Breast (tissue), 4 donors: ENCODE results near the genes EHD2, TPRX1, TPRX2, SYNGR4 and KDELR1.

DNA sequence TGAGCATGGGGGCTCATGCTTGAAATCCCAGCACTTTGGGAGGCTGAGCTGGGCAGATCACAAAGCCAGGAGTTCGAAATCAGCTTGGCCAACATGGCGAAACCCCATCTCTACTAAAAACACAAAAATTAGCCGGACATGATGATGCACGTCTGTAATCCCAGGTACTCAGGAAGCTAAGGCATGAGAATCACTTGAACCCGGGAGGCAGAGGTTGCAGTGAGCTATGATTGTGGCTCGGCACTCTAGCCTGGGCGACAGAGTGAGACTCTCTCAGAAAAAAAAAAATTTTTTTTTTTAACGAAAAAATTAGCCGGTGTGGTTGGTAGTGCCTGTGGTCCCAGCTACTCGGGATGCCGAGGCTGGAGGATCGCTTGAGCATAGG is 8.9 kb upstream of the C5AR2 start:
- PRO-cap, 3 experiments = no peak in any of the 3 experiments
- RRBS = 90% methylated on average over 2 of the region's 12 CpGs

DNA sequence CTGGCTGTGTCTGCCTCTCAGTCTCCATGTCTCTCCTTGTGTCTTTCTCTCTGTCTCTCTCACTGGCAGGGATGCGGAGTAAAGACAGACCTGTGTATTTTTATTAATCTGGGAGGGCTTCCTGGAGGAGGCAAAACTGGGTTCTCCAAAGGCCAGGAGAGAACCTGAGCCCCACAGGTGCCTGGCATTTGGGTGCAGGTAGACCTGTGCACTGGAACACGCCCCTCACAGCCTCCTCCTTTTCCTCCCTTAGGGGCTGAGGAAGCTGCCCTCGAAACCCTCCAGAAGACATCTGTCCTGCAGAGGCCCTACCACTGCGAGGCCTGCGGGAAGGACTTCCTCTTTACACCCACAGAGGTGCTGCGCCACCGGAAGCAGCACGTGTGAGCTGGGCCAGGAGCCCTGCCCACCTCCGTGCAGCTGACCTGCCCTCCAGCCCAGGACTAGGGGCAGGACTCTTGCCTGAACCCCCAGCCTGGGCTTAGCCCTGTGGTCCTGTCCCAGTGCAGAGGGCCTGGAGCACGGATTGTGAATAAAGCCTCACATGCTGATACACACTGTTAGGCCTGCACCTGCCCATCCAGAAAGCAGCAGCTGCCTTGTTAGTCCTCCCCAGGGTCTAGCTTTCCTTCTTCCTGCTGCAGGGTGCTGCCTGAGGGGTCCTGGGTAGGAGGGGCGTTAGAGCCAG is 32.8 kb downstream of the DHX34 start:
- PRO-cap, 3 experiments = no peak in any of the 3 experiments
- RRBS = no CpG with 5 or more reads among the region's 11 CpGs

DNA sequence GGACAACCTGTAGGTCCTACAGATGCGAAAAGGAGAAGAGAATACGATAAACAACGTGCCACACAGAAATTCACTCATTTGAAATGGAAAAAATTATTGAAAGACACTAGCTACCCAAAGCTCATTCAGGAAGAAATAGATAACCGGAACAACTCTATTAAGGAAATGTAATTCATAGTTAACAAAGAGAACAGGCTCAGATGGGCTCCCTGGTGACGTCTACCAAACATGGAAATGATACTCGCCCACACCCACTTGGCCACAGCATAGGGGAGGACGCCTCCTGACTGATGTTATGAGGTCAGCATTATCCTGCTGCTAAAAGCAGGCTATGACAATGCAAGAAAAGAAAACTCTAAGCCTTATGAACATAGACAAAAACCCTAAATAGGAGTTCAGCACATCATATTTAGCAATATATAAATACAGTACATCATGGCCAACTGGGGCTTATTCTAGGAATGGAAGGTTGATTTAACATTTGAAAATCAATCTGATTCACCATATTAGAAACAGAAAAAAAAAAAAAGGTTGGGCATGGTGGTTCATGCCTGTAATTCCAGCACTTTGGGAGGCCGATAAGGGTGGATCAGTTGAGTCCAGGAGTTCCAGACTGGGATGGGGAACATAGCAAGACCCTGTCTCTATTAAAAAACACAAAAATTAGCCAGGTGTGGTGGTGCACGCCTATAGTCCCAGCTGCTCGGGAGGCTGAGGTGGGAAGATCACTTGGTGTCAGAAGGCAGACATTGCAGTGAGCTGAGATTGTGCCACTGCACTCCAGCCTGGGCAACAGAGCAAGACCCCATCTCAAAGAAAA is 34.4 kb downstream of the DHX34 start:
- PRO-cap, 3 experiments = no peak in any of the 3 experiments
- RRBS = no CpG with 5 or more reads among the region's 10 CpGs

GRCh38 chr19:47405996-47406442 is 13.3 kb downstream of the MEIS3 start:
- PRO-cap, 3 experiments = no peak in any of the 3 experiments
- RRBS = no CpG with 5 or more reads among the region's 5 CpGs

- PRO-cap, 3 experiments = no peak in any of the 3 experiments
- RRBS = 14% methylated on average over 1 of the region's 9 CpGs
Measured at GRCh38 chr19:47420157-47420718, 911 bp upstream of the MEIS3 start.

GRCh38 chr19:47658577-47659338 is 49.8 kb downstream of the BICRA start:
- PRO-cap, 3 experiments = no peak in any of the 3 experiments
- RRBS = no CpG with 5 or more reads among the region's 19 CpGs

GRCh38 chr19:47702379-47703433 is 10.5 kb upstream of the EHD2 start:
- PRO-cap, 3 experiments = no peak in any of the 3 experiments
- RRBS = 77% methylated on average over 19 of the region's 45 CpGs

DNA sequence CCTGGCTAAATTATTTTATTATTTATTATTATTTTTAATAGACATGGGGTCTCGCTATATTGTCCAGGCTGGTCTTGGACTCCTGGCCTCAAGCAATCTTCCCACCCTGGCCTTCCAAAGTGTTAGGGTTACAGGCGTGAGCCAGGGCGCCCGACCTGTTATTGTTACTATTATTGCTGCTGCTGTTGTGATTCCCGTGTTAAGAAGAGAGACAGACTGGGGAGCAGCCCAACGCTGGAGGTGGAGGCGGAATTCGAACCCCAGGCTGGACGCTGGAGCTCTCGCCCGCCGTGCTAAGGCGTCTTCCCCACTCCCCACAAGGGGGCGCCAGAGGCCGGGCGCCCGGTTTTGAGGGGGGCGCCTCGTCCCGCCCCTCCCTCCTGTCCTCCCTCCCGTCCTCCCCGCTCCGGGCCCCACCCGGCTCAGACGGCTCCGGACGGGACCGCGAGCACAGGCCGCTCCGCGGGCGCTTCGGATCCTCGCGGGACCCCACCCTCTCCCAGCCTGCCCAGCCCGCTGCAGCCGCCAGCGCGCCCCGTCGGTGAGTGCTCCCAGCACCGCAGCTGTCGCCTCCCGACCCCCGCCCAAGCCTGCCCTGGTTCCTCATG is at the start of gene EHD2:
Gene EHD2, plus strand, starts transcription at position 425 of the 608 bp plus-strand sequence.
- PRO-cap, 3 experiments = peak in 3 of 3 experiments; most common plus-strand start position 425 of the sequence (in 3)
- RRBS = 2% methylated on average over 7 of the region's 46 CpGs

- PRO-cap, 3 experiments = no peak in any of the 3 experiments
- RRBS = 84% methylated on average over 11 of the region's 29 CpGs
Measured at GRCh38 chr19:47756034-47756831, 10.9 kb downstream of the NOP53 start.

DNA sequence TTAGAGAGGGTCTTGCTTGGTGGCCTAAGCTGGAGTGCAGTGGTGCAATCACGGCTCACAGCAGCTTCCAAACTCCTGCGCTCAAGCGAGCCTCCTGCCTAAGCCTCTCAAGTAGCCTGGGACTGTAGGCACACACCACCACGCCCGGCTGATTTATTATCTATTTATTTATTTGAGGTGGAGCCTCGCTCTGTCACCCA is 1.0 kb upstream of the SELENOW start:
- PRO-cap, 3 experiments = no peak in any of the 3 experiments
- RRBS = no CpG with 5 or more reads among the region's 6 CpGs

- PRO-cap, 3 experiments = no peak in any of the 3 experiments
- RRBS = no CpG with 5 or more reads among the region's 6 CpGs
Measured at GRCh38 chr19:47804375-47804704, at the start of gene TPRX1. TPRX1 (minus strand) TSS chr19:47804551.

- PRO-cap, 3 experiments = no peak in any of the 3 experiments
- RRBS = no CpG with 5 or more reads among the region's 12 CpGs
Measured at GRCh38 chr19:47858786-47859438, at the start of gene TPRX2. TPRX2 (plus strand) TSS chr19:47859235.

DNA sequence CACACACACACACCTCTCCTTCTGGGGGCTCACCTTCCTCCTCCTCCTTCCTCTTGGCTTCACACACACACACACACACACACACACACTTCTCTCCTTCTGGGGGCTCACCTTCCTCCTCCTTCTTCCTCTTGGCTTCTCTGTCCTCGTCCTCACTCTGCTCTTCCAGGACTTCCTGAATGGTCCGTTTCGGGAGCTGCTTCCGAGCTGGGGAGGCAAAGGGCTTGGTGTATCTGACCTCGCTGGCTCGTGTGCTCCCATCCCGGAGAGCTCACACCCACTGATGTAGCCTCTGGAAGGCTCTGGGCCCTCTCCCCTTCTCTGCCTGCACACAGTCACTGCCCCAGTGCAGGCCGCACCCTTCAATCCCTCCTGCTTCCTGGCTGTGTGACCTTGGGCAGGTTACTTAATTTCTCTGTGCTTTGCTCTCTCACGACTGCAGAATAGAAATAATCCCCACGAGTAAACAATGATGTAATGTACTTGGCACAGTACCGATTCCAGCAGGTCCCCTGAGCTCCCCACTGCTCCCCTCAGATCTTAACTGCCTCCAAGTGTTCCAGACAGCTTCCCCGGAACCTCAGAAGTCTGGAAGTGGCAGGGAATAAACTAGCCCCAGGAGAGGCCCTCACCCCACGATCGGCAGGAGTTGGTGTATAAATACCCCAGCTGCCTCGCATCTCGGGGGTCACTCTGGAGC is 16.2 kb downstream of the LIG1 start:
- PRO-cap, 3 experiments = no peak in any of the 3 experiments
- RRBS = no CpG with 5 or more reads among the region's 16 CpGs

DNA sequence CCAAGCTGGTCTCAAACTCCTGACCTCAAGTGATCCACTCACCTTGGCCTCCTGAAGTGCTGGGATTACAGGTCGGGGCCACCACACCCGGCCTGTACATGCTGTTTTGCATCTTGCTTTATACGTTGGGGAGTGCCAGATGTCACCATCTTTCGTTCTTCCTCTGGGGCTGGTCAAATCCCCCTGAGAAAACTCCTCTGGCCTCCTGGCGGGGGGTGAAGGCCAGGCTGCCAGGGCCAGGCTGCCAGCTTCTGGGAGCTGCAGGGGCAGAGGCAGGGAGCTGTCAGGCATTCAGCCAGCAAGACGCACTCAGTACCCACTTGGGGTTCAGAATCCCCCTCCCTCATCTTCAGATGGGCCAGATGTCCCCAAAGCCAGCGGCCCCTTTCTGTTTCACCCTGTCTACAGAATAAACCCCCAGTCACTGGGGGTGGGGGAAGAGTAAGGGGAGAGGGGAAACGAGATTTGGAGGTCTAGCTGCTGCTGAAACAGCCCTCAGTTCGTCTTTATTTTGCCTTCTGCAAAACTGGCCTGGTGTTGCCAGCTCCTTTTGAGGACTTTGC is 16.1 kb downstream of the ZSWIM9 start:
- PRO-cap, 3 experiments = no peak in any of the 3 experiments
- RRBS = no CpG with 5 or more reads among the region's 9 CpGs

DNA sequence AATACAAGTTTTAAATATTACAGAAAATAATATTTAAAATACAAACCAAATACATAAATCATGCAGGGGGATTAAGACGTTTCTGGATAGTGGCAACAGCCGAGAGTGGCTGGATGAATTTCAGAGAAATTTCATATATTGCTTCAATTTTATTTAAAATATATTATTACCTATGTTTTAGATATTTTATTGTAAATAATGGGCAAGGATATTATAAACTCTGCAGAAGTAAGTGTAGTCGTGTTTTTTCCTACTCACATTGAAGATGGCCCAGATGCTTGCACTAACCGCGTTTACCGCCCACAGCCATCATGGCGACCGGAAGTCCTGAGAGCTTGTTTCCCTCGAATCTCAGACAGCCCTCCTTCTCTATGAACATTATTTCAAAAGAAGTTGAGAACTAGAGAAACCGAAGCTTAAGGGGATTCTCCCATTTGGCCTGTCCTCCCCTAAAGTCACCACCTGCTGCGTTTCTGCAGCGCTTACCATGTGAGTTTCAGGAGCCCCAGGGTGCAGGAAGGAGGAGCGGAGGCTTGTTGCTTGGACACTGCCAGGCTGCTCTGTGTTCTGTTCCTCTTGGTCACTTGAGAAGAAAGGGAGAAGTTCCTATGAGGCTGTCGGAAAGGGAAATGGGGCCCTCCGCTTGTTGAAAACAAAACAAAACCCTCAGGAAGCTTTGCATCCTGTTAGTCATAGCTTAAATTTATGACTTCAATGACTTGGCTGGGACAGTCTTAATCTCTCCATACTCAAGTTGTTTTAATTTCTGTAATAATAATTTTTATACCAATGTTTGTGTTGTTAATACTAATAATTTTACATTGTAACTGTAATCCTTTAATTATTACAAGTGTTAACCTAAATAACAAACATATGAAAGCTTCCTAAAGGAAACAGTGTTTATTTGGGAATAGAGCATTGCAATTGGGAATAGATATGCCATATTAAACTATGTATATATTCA is 6.2 kb downstream of the CARD8 start:
- PRO-cap, 3 experiments = peak in 2 of 3 experiments; most common minus-strand start position 549 of the sequence (in 2)
- RRBS = no CpG with 5 or more reads among the region's 15 CpGs

- PRO-cap, 3 experiments = no peak in any of the 3 experiments
- RRBS = no CpG with 5 or more reads among the region's 10 CpGs
Measured at GRCh38 chr19:48347865-48348642, 15.7 kb downstream of the TMEM143 start.

DNA sequence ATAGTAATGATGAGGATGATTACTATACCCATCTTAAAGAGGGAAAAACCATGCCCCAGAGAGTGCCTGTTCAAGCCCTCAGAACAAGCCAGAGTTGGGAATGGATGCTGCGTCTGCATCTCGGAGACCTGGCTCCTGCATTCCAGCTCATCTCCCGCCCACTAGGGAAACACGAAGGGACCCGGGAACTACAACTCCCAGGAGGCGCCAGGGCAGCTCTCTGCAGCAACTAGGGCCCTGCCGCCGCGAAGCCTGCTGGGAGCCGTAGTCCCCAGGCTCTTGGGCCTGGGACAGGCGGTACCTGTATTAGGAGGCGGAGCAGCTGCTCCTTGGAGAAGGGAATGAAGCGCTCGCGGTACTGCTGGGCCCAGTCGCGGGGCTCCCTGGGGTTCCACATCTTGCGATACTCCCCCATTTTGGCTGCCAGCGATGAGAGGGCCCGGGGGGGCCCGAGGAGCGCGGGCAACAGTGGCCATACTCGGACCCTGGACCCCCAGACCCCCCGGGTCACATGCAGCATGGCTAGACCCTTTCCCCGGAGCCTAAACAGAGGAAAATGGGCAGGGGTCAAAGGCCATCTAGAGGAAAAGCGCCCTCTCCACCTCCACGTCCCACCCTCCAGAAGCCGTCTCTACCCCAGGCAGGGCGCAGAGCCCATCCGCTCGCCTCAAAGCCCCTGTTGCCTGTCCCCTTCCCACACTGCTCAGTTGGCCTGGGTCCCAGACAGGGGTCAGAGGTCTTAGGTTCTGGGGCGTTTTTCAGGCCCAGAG is 565 bp downstream of the TMEM143 start:
- PRO-cap, 3 experiments = peak in 3 of 3 experiments; most common plus-strand start position 309 of the sequence (in 2)
- RRBS = 2% methylated on average over 6 of the region's 33 CpGs

GRCh38 chr19:48363760-48364714 is at the start of gene SYNGR4:
SYNGR4 (plus strand) TSS chr19:48364367.
- PRO-cap, 3 experiments = peak in 3 of 3 experiments; most common plus-strand start chr19:48364072 (in 1); most common minus-strand start chr19:48363915 (in 2)
- RRBS = no CpG with 5 or more reads among the region's 63 CpGs

DNA sequence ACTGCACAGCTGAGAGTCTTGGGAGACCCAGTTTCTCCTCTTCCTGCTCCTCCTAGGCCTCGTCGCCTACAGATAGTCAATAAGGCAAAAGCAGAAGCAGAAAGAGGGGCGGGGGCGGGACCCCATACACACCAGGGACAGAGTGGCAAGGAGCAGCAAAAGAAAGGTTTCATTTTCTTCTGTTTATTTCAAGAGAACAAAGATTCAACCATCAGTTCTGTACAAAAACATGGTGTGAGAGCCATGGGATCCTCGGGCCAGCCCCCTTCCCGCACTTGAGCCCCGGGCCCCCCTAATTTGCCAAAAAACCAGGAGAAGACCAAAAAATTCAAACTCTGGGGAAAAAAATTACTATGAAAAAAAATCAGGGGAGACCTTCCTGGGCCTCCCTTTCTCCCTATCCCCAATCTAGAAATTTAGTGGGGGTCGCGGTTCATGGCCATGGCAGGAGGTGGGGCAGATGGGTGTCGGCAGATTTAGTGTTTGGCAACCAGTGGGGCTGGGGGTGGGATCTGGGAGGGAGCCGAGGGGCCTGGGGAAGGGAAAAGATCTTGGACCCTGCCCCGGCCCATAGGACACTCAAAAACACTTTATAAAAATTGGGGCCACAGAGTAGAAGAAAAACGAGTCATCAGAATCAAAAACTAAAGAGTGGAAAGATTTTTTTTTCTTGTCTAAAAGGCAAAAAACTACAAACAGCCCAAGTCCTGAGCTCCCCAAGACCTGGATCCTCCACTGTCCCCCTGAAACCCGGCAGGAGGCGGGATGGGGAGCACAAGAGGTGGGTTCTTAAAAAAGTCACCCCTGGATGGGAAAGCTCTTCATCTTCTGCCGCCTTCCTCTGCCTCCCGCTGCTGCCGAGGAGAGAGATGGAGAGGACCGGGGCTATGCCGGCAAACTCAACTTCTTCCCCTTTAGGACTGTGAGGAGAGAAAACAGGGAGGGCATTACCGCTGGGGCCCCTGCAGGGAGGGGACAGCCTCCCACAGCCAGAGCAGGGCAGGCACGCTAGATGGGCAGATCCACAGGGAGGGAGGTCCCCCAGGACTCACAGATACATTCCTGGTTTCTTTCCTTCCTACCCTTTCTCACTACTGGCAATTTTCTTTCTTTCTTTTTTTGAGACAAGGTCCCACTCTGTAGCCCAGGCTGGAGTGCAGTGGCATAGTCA is 8.6 kb downstream of the KDELR1 start:
- PRO-cap, 3 experiments = no peak in any of the 3 experiments
- RRBS = no CpG with 5 or more reads among the region's 22 CpGs

GRCh38 chr19:48391086-48391808 is at the start of gene KDELR1:
KDELR1 (minus strand) TSS chr19:48391551.
- PRO-cap, 3 experiments = peak in 3 of 3 experiments; most common minus-strand start chr19:48391557 (in 3)
- RRBS = 2% methylated on average over 17 of the region's 40 CpGs